Hematopoietic multipotent progenitor cell (in vitro differentiated cells): ENCODE measurements around the gene SPATA48.

DNA sequence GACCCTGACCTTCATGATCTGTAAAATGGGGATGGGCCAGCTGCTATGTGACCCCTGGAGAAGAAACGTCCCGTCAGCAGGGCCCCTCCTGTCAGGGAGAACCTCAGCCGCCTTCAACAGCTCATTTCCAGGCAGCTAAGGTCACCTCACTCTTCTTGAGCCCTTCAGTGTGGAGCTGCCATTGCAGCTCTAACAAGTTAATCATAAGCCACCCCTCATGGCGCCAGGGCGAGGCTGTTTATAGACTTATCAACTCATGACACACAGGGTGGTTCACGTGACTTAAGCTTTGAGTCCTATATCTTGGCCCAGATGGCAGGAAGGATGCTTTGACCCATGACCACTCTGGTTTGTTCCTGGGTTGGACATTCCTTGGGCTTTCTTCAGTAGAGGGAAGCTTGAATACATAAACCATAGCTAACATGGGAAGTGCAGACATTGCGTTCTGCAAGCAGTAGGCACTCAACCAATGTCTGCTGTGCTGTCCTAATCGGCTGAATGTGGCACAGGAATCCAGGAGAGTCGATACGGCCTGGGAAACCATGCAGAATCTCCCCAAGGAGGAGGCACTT, 315.0 kb downstream of the TNS3 start:
- CAGE, long polyA plus RNA: no peak

GRCh38 chr7:47276206-47276699, 305.7 kb downstream of the TNS3 start:
- CAGE, long polyA plus RNA: no peak

DNA sequence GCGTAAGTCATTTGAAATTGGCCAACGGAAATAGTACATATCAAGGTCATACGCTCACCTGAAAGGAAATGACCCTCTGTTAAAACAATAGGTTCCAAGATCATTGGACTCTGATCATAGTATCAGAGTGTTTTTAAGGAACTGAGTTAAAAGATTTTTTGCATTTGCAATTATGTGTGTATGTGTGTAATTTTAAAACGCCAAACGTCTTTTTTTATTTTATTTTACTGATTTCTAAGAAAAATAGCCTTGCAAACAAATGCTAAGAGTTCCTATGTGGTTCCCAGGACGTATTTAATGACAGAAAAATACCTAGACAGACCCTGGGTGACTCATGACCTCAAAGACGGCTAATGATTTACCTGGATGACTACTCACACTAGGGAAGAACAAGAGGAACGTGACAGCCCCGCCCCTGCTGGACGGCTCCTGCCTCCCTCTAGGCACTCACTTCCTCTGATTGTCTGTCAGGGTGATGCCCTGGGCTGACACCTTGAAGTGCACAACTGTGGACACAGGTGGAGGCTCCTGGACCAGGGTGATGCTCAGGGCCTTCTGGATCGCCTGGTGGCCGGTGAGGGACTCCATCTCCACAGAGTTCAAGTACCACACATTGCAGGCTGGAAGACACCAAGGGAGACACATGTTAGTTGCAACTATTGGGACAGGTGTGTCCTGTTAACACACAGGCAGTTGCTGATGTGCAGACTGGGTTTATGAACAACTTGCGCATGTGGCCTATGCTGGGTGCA, 298.5 kb downstream of the TNS3 start:
- CAGE, long polyA plus RNA: no peak

GRCh38 chr7:47460343-47460979, 121.5 kb downstream of the TNS3 start:
- CAGE, long polyA plus RNA: no peak

DNA sequence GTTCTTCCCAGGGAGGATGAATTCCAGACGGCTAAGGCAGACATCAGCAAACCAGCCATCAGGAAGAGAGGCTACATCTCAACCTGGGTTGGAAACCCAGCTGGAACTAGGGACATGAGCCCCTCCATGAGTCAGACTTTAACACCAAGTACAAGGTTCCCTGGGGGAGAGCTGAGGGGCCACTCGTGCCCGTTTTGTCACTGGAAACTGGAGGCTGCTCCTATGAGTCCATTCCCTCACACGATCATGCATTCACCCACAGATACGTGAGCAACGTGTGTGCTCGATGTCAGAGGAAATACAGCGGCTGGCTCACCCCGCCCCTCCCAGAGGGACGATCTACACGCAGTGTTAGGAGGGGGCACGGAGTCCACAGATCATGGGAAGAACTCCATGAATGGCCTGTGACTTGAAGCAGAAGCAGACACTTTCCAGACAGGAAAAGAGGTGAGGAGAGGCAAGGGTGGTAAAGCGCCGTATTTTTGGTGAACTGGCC, 41.6 kb downstream of the TNS3 start:
- CAGE, long polyA plus RNA: no peak

GRCh38 chr7:47571208-47572526, 10.2 kb downstream of the TNS3 start:
- CAGE, long polyA plus RNA: no peak

DNA sequence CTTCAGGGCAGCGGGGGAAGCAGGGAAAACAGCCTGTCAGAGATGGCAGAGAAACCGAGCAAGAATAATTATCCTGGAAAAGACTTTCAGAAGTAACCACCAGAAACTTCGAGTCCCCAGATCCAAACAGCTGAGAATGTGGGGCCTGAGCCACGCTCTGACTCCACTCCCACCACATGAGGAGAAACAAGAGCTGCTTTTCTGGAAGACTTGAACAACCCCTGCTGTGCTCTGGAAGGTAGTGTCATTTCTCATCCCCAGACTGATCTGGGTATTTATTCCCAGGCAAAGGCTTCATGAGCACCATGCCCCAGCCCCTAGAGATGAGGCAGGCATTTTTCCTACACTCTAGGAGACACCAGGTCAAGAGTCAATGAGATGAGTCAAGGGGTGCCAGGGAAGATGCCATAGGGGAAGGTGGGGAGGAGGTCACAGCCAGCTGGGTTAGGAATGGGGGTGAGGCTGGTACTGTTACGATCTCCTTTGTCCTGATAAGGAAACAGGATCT, 1.3 kb upstream of the TNS3 start:
- CAGE, long polyA plus RNA: no peak

DNA sequence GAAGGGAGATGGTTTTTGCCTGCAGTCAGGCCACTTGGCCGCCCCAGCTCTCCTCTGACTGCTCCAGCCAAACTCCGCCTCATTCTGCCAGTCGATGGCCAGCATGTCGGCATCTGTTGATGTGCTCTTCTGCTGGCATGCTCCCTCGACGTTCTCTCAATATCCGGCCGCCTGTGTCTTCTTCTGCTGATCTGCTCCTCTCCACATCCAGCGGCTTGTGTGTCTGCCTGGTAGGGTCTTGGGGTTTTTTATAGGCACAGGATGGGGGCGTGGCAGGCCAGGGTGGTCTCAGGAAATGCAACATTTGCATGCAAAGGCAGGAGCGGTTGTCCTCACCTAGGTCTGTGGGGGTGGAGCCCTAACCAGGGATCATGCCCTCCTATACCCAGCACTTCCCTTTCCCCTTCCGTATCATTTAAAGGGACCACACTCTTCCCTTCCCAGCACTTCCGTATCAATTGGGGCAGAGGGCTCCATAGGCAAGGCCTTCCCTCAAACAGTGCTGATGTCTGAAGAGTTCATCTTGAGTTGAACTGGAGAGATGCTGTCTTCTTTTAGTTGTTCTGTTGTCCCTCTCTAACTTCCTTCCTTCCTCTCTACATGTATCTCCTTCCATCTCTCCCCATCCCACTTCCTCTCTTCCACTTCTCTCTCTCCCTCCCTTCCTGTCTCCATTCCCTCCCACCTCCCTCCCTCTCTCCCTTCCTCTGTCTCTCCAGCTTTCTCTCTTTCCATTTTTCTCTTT, 40.4 kb upstream of the TNS3 start:
- CAGE, long polyA plus RNA: no peak

DNA sequence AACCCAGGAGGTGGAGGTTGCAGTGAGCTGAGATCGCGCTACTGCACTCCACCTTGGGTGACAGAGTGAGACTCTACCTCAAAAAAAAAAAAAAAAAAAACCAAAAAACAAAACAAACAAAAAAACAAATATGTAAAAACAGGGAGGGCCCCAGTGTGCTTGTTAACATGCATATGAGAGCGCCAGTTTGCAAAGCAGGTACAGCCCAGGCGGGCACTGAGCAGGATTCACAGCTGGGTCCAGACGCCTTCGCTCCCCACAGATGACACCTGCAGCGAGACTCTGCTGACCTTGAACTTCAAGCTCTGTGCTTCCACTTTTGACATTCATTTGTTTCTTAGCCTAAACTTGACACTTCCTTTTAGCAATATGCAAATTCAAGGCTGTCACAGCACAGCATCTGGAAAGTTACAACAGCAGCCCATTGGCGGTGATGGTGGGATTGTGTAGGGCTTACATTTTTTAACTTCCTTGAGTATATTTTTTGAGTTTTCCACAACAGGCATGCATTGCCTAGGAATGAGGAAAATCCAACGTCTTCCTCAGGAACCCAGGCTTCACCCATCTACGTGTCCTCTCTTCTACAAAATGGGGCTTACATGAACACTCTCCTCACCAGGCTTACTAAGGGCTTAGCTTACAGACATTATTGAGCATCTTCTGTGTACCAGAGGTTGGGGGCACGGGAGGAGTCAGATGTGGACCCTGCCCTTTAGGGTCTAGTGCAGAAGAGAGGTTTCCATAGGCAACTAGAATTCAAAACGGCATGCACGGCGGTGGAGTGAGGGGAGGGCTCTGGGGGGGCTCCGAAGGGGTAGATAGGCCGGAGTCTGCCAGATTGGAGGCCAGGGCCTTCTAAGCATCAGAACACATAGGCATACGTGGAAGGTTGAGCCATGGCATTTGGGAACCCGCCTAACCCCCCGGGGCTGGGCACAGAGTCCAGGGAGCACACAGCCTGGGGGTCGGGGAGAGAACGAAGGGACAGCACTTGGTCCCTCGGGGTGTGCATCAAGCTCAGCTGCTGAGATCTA, 89.0 kb upstream of the TNS3 start:
- CAGE, long polyA plus RNA: no peak

GRCh38 chr7:48097340-48098722, 8.8 kb downstream of the UPP1 start:
- CAGE, long polyA plus RNA: no peak

GRCh38 chr7:48201893-48202348, 30.7 kb downstream of the ABCA13 start:
- CAGE, long polyA plus RNA: no peak

- CAGE, long polyA plus RNA: no peak
These were observed at the start of gene SPATA48 for GRCh38 chr7:50095652-50096088. Gene SPATA48 (plus strand): TSS chr7:50095883.

- CAGE, long polyA plus RNA: no peak
These were observed 561 bp downstream of the SPATA48 start for GRCh38 chr7:50096344-50096543.

DNA sequence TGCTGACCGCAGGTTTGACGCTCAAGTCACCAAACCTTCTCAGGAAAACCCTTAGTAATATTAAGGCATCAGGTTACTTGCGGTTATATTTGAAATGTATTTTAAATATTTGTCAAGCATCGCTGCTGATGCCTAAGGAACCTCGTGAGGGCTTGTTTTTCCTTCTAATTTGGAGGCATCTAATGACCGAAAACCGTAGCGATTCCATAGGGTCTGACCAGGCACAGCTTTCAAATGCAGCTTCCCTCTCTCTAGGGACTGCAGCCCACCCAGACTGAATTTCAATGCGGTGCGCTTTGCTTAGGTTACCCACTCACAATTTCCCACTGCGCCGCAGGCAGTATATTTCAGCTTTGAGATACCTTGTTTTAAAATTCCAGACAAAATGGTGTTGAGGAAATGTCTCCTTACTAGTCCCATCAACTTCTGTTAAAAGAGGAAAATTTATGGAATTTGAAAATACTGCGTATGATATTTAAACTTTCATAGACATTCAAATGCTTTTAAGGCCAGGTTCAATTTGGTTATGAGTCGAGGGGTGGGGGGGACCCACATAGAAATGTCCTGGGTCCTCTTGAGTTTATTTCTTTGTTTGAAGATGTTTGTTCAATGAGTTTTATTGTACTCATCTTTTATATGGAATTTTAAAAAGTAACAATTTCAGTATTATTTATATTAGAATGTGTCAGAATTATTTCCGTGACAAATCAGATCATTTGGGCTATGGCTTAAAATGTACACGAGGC, 1.0 kb downstream of the IKZF1 start:
- CAGE, long polyA plus RNA: no peak

GRCh38 chr7:50329849-50330598, 25.5 kb downstream of the IKZF1 start:
- CAGE, long polyA plus RNA: no peak

DNA sequence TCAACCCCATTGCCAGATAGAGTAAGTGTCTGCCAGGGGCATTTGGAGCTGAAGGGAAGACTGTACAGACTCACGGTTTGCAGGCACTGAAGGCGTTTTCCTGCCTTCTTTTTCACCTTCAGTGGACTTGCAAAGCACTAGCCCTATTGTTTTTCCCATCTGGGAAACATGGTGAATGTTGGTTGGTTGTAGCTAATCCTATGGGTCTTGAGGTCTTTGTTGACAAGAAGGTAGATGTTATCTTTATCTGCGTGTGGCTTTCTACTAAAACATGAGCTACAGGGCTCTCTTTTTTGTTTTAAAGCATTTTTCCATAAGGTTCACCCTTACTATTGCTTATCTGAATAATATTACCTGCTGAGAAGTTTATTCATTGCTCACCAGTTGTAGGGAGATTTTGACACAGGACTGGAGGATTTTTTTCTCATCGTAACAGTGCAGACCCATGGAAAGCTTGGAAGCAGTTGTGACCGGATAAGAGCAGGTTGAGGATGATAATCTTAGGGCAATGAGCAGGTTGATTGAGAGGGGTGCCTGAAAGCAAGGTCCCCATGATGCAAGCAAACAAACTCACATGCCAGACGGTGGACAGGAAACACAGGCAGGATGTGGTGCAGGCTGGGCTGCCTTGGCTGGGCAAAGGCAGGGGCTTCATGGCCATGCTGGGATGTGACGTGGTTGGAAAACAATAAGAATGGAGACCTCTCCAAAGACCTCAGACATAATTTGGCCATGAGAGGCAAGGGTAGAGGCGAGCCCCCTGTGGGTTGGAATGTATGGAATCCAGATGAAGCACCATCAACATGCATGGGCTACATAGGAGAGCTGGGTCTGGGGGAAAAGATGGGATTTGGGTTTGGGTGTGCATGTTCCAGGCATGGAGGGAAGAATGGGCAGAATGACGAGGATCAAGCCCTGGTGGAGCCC, 58.1 kb downstream of the IKZF1 start:
- CAGE, long polyA plus RNA: no peak

GRCh38 chr7:50402228-50403130, 47.7 kb downstream of the FIGNL1 start:
- CAGE, long polyA plus RNA: no peak

- CAGE, long polyA plus RNA: no peak
These were observed 44.5 kb downstream of the FIGNL1 start for GRCh38 chr7:50405292-50406312.

DNA sequence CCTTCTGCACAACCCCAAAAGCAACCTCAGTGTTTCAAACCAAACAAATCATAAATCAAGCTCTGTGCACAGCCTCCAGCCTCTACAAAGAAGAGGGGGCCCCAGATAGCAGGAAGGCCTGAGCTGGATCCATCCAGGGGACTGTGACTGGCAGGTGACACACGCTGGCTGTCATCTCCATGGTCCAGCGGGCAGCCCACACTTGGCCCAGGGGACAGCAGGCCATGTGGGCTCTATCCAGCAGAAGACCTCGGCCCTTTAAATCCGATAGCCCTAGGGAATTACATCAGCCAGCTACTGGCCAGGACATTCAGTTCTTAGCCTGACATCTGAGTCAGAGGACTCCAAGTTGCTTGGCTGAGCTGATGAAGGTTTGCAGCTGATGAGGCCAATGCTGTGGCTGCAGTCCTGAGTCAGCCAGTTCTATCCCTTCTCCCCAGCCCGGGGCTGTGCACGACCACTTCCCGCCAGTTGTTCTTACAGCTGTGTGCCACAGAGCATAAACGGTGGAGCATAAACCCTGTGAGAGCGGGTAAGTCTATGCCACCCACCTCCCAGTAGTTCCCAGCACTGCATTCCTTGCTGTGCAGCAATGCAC, 52.1 kb upstream of the FIGNL1 start:
- CAGE, long polyA plus RNA: no peak

DNA sequence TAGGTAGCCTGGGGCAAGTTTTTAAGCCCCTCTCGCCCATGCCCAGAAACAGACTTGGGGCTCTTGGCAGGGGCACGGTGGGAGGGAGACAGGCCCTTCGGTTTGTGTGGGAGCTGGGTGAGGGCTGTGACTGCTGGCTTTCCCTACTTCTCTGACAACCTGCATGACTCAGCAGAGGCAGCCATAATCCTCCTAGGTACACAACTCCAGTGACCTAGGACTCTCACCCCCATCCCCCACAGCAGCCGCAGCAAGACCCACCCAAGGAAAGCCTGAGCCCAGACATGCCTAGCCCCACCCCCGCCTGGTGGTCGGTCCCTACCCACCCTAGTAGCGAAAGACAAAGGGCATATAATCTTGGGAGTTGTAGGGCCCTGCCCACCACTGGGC, 51.6 kb downstream of the DDC start:
- CAGE, long polyA plus RNA: no peak